Pericardium fibroblast (primary cell): ENCODE data around the gene ZNG1E.

GRCh38 chr9:38065639-38066689, 3.1 kb downstream of the SHB start:
- RAMPAGE, long total RNA, result no peak

DNA sequence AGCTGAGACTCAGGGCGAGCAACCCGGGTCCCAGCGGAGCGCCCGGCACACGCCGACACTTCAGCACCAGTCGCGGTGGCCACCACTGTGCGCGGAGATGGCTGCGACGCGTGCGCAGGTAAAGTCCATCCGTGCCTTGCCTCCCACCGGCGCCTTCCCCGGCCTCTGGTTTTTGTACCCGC, 518.5 kb downstream of the SPATA31A1 start:
- RAMPAGE, long total RNA, result no peak

- RAMPAGE, long total RNA, result no peak
These were observed 751.8 kb downstream of the SPATA31A1 start for GRCh38 chr9:40107349-40107577.

DNA sequence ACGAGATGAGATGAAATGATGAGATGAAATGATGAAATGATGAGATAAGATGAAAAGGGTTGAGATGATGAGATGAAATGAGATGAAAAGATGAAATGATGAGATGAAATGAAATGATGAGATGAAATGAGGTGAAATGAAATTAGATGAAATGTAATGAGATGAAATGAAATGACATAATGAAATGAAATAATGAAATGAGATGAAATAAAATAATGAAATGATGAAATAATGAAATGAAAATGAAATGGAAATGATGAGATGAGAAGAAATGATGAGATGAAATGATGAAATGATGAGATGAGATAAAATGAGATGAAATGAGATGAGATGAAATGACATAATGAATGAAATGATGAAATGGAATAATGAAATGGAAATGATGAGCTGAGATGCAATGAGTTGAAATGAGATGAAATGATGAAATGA, 532.5 kb downstream of the FOXD4L6 start:
- RAMPAGE, long total RNA, result no peak

- RAMPAGE, long total RNA, result no peak
These were observed 45.9 kb upstream of the ZNG1F start for GRCh38 chr9:41234761-41235582.

DNA sequence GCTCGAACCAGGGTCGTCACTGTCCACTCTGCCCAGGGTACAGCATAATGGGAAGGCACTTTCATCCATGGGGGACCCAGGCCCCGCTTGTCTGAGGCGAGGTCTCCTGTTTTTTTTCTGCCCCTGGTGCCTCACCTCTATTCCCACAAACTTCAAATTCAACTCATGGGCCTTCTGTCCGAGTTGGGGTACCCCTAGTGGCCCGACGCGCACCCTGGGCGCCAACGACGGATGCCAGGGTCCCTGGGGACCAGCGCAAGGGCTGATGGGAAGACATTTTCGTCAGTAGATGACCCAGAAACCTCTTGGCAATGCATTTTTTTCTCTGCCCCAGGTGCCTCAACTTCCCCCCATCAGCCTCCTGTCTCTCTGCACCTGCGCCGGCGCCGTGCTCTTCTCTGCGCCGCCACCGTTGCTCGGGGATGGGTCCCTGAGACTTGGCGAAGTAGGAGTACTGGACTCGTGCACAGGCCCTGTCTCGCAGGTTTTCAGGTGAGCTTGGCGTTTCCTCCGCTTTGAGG, 168.6 kb upstream of the ZNG1F start:
- RAMPAGE, long total RNA, result no peak

- RAMPAGE, long total RNA, result no peak
These were observed 454.6 kb upstream of the ZNG1F start for GRCh38 chr9:41643389-41644371.

- RAMPAGE, long total RNA, result no peak
These were observed 465.7 kb downstream of the CNTNAP3B start for GRCh38 chr9:41663555-41663940.

GRCh38 chr9:42307412-42307857, 124.0 kb downstream of the SPATA31A6 start:
- RAMPAGE, long total RNA, result no peak

DNA sequence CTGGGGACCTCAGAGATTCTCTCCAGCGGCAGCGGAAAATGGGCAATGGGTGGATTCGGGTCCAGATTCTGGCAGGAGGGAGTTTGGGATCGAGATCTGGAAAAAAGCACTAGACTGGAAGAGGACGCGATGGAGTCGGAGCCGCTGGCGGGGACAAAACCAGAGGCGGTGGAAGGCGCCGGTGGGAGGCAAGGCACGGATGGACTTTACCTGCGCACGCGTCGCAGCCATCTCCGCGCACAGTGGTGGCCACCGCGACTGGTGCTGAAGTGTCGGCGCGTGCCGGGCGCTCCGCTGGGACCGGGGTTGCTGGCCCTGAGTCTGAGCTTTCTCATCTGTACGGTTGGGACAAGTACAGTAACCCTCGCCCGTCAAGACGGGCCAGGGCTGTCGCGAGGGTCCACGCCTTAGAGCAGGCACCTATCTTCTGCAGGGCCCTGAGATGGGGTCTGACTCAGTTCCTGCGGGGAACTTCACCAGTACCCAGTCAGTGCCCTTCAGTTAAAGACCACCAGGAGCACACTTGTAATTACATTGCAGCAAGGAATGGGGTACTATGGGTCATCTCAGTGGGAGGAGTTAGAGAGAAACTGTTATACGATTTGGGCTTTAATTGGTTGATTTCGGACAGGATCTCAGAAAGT, 385.5 kb downstream of the SPATA31A6 start:
- RAMPAGE, long total RNA, result no peak

DNA sequence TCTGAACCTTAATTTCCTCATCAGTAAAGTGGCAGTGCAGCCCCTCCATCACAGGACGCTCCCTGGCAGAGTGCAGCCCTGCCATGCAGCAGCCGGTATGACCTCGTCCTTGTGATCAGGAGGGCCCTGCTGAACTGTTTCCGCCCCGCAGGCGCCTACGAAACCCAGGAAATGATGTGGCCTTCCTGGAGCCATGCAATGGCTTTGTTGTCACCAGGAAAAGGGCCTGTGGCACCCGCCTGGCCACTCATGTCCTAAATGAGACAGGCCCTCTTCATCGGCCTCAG, 365.2 kb downstream of the SPATA31A7 start:
- RAMPAGE, long total RNA, result no peak

GRCh38 chr9:63378919-63379401, 1906.0 kb downstream of the FOXD4L5 start:
- RAMPAGE, long total RNA, result no peak

- RAMPAGE, long total RNA, result no peak
These were observed 1504.1 kb downstream of the FOXD4L5 start for GRCh38 chr9:63780895-63781248.

DNA sequence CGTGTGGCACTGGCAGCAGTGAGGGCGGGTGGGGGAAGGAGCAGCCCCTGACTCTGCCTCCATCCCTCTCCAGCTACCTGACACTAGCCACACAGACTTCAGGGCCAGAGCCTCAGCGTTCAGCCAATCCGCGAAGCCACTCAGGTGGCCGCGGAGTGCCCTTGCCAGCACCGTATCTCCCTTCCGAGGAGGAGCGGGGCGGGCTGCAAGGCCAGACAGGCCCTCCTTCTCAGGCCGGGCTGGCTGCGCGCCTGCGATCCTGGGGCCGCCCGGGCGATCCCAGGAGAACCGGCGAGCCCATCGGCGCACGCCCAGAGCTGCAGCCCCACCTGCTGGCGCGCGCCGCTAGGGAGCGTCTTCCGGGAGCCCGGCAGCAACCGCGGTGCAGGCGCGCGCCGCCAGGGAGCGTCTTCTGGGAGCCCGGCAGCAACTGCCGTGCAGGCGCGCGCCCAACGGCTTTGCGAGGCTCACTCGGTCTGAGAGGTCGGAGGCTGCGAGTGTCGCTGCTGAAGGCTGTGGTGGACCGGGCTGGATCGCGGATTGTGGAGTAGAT, 916.0 kb downstream of the FOXD4L5 start:
- RAMPAGE, long total RNA, result no peak

GRCh38 chr9:64870136-64870291, 415.0 kb downstream of the FOXD4L5 start:
- RAMPAGE, long total RNA, result no peak

- RAMPAGE, long total RNA, result start-site peak on the plus strand at chr9:65675890-65675953, 168 and 846 reads in 2 replicates
These were observed at the start of gene ZNG1E for GRCh38 chr9:65675532-65676172. Gene ZNG1E (plus strand): TSS chr9:65675928.

GRCh38 chr9:66152887-66153424, 416.0 kb downstream of the FOXD4L4 start:
- RAMPAGE, long total RNA, result no peak

DNA sequence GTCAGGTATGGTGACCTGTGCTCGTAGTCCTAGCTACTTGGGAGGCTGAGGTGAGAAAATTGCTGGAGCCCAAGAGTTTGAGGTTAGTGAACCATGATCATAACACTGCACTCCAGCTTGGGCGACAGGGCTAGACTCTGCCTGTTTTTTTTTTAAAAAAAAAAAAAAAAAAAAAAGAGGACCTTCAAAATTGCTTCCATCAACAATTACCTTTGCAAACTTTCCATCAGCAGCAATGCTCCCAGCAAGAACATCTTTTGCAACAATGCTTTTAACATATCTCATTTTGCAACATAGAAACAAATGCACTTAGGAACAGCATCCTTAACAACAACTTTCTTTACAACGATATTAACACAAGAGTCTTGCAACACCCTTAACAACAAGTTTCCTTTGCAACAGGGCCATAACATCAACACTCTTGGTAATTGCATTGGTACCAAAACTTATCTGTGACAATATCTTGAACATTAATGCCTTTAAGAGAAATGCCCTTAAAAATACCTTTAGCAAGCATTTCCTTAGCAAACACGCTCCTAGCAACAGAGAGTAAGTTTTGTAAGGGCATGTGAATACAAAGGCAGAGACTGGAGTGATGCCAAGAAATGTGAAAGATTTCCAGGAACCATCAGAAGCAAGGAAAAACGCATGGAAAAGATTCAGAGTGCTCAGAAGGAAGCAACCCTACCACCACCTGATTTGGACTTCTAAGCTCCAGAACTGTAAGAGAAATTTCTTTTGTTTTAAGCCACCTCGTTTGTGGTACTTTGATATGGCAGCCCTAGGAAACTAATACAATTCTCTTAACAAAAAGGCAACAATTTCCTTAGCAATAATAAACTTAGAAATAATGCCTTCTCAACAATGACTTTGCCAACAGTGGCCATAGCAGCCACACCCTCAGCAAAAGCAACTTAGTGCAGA, 42.1 kb downstream of the ZNF658 start:
- RAMPAGE, long total RNA, result no peak

GRCh38 chr9:68455031-68455502, 85.6 kb downstream of the TMEM252 start:
- RAMPAGE, long total RNA, result no peak

DNA sequence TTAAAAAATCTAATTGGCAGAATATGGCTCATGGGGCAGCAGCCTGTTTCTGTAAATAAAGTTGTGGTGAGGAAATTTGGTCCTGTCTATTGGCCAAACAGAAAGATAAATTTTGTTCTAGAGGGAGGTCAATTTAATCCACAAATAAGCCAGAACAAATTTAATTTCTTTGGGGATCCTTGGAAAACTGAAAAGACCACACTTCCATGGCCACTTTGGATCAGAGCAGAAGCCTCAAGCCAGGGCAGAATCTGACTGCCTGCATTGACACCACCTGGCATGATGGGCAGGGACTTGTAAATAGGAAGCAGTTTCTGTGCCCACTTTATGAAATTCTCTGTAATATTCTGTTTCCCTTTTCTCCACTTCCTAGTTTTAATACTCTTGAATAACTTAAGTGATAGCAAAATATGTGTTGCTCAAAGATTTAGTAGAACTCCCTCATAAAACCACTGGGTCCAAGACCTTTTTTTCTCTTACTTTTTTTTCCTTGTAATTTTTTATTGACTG, 6.7 kb upstream of the TMEM252 start:
- RAMPAGE, long total RNA, result no peak